ENCODE data around the genes COPZ1, OR6C75 and OR6C68.

- RRBS: 4% methylated on average over 8 of the region's 48 CpGs
Measured at GRCh38 chr12:54017589-54018574, 9.1 kb downstream of the HOXC8 start.

GRCh38 chr12:54021589-54022256 lies 6.5 kb upstream of the HOXC6 start:
- RRBS: no CpG with 5 or more reads among the region's 14 CpGs

GRCh38 chr12:54032470-54032770 lies 430 bp upstream of the HOXC5 start:
- RRBS: 3% methylated on average over 3 of the region's 6 CpGs

DNA sequence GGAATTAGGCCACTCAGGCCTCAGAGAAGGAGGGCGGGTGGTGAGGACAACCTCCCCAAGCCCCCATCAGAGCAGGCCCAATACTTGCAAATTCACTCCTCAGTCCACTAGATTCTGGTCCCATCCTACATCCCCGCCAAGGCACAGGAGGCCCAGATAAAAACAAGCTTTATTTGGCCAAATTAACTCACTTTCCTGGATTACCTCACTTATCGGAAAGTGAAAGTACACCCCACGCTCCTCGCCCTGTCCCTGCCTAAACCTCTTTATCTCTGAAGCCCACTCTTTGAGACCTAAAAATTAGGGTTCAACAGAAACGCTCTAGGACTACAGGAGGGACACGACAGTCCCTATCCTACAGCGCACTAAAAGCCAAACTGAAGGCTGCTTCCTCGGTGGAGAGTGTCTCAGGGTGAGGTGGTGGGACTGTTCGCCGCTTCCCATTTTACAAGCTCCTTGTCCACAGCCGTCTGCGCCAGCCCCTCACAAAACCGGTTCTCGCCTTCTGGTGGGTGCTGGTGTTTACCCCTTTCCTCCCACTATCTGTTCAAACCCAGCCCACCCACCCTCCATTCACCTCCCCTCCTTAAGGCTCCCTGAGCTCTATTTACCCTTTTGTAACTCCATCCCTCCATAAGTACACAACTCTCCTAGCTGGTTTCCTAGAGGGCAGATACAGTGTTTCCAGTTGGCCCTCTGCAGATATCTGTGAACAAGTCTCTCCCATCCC lies 24.3 kb downstream of the HOXC4 start:
- RRBS: no CpG with 5 or more reads among the region's 15 CpGs

DNA sequence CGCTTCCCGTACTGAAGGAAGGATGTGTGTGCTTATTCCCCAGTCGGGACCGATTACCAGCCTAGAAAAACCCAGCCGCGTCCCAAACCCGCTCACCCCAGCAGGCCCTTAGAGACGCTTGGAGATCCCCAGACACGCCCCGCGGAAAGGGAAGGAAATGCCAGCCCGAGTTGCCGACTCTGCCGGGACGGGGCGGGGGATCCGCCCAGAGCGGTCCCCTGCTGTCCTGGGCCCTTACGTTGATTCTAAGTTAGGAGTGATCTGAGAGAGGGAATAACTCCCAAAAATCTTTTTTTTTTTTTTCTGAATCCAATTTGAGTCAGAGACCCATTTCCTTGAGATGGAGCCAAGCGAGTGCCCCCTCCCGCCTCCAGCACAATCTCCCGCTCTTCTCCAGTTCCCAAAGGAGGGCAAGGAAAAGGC lies 61.8 kb downstream of the SMUG1 start:
- RRBS: no CpG with 5 or more reads among the region's 22 CpGs

- RRBS: 8% methylated on average over 2 of the region's 14 CpGs
Measured at GRCh38 chr12:54191556-54192047, 2.8 kb upstream of the SMUG1 start.

DNA sequence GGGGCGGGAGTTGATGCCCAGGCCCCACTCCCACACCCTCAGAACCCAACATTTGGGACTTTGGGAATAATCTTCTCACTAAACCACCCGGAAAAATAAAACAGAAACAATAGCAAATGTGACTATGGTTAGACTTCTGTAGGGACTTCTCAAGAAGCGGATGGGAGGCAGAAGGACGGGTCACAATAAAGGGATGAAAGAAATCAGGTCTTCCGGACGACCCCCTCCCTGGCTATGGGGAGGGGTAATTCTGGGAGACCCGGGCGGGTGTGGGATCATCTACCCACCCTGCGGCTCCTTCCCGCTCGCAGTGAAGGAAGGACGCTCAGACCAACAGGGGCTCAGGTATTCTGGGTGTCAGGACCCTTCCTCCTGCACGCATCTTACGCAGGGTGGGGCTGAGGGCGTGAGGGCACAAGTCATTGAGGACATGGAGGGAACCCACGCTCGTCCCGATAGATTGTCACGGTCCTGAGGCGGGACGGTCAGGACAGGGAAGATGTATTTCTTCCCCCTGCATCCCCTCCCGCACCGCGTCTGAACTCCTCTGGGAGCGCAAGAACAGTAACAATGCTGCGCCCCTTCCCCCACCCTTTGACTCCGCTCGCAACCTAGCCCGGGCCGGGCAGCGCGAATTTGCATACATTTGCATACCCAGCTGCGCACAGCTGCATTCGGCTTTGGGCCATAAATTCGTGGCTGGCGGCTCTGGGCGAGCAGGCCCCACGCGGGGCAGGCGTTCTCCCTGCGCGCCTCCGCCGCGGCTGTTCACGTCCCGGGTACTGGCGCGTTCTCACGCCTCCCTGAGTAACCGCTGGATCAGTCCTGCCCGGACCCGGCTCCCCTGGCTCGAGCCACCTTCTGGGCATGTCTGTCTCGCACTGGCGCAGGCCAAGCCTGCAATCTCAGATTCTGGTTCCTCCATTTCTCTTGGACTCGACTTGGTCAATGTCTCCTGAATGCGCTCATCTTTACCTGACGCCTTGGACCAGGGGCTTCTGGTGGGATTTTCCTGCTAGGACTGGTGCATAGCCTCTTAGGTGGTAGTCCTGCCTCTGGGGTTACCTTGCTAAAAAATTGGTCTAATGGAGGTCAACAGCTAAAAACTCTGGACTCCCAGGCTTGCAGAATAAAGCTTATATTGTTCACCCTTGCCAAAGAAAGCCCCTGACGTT lies 29.0 kb upstream of the SMUG1 start:
- RRBS: 95% methylated on average over 6 of the region's 60 CpGs

- RRBS: no CpG with 5 or more reads among the region's 9 CpGs
Measured at GRCh38 chr12:54238156-54239425, 41.3 kb downstream of the CBX5 start.

DNA sequence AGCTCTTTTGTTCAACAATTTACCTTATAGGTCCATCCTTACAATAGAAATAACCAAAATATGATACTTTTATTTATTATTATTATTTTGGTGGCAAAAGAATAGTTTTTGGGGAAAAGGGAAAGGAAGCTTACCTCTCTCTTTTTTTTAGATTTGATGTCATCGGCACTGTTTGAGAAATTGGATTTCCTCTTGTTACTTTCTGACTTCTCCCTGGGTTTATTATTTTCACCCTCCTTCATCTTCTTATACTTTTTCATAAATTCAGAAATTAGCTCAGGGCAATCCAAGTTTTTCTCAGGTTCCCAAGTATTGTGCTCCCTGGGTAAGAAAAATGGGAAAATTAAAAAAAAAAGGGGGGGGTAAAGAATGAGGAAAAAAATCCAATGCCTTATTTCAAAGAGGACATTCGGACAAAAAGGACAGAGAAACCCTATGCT lies 28.0 kb downstream of the CBX5 start:
- RRBS: no CpG with 5 or more reads among the region's 2 CpGs

DNA sequence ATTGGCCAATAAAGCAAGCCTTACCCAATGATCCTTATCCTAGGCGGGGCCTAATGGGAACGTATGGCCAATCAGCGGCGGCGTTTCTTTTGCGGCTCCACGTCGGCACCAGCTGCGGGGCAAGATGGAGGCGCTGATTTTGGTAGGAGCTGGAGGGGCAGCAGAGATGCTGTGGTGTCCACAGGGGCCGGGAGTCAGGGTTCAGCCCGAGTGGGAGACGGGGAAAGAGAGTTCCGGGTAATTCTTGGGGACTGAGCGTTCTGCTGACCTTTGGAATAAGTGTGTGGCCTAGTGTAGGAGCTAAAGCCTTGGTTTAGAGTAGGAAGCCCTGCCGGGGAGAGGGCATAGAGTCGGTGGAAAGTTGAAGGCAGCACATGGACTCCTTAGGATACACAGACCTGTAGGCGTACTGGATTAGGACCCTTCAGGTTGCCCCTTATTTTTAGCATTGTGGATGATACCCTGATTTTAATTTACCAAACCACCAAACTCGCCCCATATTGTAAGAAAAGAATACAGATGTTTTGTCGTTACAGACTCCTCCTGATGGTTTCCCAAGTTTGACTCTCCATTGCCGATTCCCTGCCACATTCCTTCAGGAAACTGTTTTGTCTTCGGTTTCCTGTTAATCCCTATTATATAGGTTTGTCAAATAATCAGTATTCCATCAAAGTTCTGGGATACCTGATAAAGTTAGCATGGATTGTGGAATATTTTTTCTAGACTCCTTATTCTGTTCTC lies at the start of gene COPZ1:
Gene COPZ1 (plus strand): TSS at position 92 of the 741 bp plus-strand sequence.
- RRBS: 5% methylated on average over 6 of the region's 22 CpGs

- RRBS: no CpG with 5 or more reads among the region's 18 CpGs
Measured at GRCh38 chr12:54358672-54359288, 5.5 kb downstream of the GPR84 start.

DNA sequence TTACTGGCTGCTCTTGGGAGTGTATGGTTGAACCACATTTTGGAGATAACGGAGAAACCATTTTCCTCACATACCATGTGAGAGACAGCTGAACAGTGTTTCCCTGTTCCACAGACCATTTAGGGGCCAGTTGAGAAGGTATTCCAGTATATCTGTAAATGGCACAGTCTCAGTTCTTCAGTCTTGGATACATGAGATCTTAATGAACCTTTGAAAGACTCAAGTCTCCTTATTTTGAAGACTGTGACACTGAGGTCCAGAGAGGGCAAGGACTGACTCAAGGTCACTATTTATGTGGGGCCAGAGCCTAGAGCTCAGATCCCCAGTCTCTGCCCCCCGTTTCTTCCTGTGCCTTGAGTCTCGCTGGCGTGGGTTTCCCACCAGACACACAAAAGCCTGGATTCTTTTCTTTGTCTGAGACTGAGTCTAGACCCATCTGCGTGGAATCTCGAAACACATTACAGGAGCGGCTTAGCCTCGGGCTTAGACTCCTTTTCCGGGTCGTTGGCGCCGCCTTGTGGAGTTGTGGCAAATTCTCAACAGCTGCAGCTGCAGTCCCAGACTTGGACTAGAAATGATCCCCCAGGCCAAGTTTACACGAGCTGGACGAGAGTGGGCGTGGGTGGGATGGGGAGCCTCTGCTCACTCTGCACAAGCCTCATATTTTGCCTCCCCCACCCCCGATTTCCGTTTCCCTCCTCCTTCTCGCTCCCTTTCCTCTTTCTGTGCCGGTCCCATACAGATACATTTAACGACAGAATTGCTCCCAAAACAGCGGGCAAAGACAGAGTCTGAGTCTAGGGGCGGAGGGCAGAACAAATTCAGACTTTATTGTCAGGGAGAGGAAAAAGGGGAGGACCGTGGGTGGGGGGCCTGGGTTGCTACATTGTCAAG lies 4.3 kb upstream of the GPR84 start:
- RRBS: no CpG with 5 or more reads among the region's 23 CpGs

DNA sequence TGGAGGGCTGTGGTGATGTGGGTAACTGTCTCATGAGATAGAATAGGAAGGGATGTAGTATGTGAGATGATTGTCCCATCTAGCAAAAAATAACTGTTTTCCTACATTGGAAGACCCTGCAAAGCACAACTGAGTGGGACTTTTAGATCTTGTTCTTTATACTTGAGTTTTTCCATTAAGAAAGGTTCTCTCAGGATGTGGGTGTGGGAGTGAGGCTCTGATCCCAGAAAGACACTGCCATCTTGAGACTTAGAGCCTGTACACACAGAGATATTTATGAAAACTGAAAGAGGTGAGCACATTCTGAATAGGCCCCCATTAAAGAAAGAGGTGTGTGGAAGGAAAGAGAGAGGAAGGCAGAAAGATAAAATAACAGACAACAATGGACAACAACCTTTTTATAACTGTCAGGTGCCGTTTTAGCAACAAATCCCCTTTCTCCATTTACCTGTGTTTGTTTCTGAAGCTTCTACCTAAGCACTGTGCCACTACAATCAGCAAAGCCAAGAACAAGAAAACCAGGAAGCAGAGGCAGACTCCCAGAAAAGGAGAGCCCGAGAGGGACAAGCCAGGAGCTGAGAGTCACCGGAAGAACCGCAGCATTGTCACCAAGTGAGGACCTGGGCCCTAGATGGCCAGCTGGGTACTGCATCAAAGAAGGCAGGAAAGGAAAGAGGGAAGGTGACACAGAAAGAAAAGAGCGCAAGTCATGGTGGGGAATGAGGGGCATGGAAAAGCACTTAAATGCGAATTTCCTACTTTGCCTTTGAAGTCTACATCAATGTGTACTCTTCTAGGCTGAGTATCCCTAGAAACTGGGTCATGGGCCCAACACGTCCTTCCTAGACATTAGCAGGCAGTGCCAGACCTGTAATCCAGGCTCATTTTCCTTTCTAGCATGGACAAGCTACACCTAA lies 25.6 kb downstream of the NCKAP1L start:
- RRBS: no CpG with 5 or more reads among the region's 7 CpGs

GRCh38 chr12:54591092-54591512 lies 2.6 kb upstream of the PPP1R1A start:
- RRBS: no CpG with 5 or more reads among the region's 4 CpGs

GRCh38 chr12:54666133-54666414 lies 17.9 kb upstream of the DCD start:
- RRBS: no CpG with 5 or more reads among the region's 3 CpGs

- RRBS: no CpG with 5 or more reads among the region's 10 CpGs
Measured at GRCh38 chr12:54991084-54991716, 6.6 kb upstream of the TESPA1 start.

- RRBS: no CpG with 5 or more reads among the region's 24 CpGs
Measured at GRCh38 chr12:55166773-55167515, 40.7 kb downstream of the OR9K2 start.

GRCh38 chr12:55362650-55363241 lies at the start of gene OR6C75:
Gene OR6C75, plus strand, starts transcription at chr12:55362975.
- RRBS: no CpG with 5 or more reads among the region's 6 CpGs

GRCh38 chr12:55492189-55492631 lies at the start of gene OR6C68:
Gene OR6C68, plus strand, starts transcription at chr12:55492378.
- RRBS: no CpG with 5 or more reads among the region's 1 CpG

All from Jurkat, Clone E6-1 (cell line).